Endodermal cell (in vitro differentiated cells): ENCODE data around the genes MEPCE, NYAP1 and POP7.

GRCh38 chr7:100214368-100214778 is 5.4 kb upstream of the PVRIG start:
- PRO-cap: unidirectional peak, minus-strand start at chr7:100214465

DNA sequence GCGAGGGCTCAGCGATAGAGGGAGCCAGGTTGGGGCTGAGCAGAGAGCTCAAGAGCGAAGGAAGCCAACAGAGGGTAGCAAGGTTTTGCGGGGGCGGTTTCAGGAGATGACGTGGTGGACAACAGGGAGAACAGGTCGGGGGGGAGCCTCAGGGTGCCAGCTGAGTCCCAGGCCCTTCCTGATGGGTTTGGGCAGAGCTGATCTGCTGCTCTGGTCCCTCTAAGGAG is 6.6 kb upstream of the PILRA start:
- PRO-cap: no peak

DNA sequence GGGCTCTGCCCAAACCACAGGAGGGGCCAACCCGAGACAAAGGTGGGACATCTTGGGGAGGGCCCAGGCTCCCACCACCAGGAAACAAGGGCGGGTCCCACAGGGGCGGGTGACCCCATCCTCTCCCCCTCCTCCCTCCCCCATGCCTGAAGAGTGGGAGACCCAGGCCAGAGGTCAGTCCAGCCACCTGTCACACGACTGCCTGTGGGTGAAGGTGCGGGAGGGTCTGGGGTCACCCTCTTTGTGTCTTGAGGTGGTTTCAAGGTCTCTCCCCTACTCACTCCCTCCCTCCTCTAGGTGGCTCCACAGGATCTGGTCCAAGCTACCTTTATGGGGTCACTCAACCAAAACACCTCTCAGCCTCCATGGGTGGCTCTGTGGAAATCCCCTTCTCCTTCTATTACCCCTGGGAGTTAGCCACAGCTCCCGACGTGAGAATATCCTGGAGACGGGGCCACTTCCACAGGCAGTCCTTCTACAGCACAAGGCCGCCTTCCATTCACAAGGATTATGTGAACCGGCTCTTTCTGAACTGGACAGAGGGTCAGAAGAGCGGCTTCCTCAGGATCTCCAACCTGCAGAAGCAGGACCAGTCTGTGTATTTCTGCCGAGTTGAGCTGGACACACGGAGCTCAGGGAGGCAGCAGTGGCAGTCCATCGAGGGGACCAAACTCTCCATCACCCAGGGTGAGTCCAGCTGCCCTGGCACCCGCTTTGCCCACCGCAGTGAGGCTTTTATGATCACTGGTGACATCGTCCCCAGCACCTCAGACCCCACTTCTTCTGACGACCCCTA is 658 bp downstream of the PILRA start:
- PRO-cap: no peak

- PRO-cap: bidirectional peak, plus-strand start at chr7:100429447, minus-strand start at chr7:100429140; bidirectional peak, plus-strand start at chr7:100429764, minus-strand start at chr7:100429766
These were observed at the start of gene MEPCE for GRCh38 chr7:100429237-100429957. Gene MEPCE, plus strand, starts transcription at chr7:100429831.

DNA sequence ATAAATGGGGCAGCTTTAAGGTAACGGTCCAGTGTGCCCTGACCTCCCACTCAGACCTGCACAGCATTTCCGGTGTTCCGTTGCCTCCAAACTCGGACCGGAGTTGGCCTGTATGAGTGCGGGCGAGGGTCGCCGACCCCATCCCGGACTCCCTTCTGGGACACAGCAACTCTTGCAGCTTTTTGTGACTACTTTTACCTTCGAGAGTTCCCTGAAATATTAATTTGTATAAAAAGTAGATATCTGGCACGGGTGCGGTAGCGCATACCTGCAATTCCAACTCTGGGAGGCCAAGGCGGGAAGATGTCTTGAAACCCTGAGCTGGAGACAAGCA is 811 bp upstream of the PPP1R35 start:
- PRO-cap: no peak

- PRO-cap: no peak
These were observed 3.9 kb upstream of the SPACDR start for GRCh38 chr7:100467686-100468616.

- PRO-cap: unidirectional peak, plus-strand start at chr7:100483468; unidirectional peak, plus-strand start at chr7:100483634; unidirectional peak, minus-strand start at chr7:100483741; unidirectional peak, minus-strand start at chr7:100483823
These were observed at the start of gene NYAP1 for GRCh38 chr7:100483251-100484336. Gene NYAP1, plus strand, starts transcription at chr7:100483927.

DNA sequence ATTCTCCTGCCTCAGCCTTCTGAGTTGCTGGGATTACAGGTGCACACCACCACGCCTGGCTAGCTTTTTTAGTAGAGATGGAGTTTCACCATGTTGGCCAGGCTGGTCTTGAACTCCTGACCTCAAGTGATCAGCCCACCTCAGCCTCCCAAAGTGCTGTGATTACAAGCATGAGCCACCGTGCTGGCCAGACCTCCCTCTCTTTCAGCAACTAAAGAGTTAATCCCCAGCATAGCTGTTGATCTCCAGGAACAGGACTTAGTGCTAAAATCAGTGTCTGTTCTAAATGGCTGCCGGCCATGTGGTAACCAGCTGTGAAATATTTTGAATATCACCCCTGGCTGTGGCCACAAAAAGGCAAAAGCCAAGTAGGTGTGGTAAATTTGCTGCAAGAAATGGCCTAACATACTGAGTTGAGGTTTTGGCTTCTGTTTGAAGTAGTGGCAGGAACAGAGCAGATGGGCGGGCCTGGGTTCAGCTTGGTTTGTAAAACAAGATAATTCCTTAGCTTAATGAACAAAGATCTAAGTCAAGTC is 22.9 kb upstream of the AGFG2 start:
- PRO-cap: unidirectional peak, plus-strand start at position 267 of the sequence

GRCh38 chr7:100563304-100563832 is 10.3 kb downstream of the SAP25 start:
- PRO-cap: no peak

DNA sequence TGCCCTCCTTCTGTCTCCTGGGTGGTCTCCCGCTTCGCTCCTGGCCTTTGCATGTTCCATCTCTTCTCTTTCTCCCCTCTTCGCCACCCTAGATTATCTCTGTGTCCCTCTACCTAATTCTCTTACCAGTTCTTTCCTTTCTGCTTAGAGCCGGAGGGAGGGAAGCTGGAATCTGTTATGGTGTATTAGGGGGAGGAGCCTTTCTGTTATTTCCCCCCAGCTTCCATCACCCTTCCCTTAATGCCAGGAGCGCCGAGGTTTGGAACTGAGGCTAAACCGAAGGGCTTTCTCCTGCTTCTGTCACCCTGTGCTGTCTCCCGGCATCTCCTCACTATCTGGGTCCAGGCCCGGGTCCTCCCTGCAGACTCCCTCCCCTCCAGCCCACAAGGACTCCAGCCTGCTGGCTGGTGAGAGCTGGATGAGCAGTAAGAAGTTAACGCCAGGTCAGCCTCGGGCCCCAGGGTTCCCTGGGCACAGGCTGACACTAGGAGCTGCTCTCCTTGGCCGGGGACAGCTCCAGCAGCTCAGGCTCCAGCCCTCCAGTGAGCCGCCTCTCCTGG is 6.9 kb downstream of the SAP25 start:
- PRO-cap: no peak

GRCh38 chr7:100574309-100575606 is 1.1 kb upstream of the SAP25 start:
- PRO-cap: unidirectional peak, plus-strand start at chr7:100574491

DNA sequence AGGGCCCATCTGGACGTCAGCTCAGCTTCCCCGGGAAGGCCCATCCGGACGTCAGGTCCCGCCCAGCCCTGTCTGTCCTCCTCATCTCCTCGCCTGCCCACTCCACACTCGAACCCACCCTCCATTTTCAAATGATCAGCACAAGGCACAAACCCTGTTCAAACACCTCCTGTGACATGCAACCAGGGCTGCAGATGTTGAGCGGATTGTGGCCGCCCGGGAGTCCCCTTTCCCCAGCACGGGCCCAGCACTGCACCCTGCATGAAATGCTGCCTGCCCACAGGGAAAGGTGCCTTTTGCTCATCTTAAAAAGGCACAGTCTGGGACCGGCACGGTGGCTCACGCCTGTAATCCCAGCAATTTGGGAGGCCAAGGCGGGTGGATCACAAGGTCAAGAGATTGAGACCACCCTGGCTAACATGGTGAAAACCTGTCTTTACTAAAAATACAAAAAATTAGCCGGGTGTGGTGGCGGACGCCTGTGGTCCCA is 5.3 kb upstream of the SAP25 start:
- PRO-cap: no peak

GRCh38 chr7:100580946-100581829 is 4.7 kb downstream of the LRCH4 start:
- PRO-cap: no peak

GRCh38 chr7:100584174-100584551 is 1.8 kb downstream of the LRCH4 start:
- PRO-cap: no peak

- PRO-cap: no peak
These were observed 4.8 kb upstream of the MOSPD3 start for GRCh38 chr7:100607224-100608320.

DNA sequence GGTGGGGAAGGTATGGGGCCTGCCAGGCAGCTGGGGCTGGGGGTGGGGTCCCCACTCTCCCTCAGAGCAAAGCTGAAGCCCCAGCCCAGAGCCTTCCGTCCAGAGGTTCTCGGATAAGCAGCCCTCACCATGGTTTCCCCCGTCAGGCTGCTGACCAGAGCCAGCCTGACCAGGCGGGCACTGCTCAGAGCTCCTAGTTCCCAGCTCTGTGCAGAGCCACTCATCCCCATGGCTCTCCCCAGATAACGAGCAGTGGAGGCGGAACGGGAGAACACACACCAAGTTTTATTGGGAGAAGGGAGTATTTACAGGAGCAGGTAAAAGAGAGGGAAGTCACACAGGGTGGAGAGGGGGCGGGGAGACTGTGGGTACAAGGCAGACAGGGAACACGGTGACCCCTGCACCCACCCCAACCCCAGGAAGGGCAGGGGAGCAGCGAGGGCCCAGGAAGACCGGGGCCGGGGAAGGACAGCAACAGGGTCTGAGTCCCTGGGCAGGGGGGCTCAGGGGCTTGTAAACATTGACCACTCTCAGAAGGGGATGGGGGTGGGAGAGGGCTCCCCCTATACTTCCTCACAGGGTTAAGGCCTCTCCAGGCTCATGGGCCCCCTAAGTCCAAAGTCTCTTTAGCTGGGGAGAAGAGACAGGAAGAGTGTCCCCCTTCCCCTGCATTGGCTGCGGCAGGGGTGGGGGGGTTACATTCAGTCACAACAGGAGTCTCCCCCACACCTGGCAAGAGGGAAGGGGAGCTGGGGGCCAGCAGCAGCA is 5.9 kb downstream of the GNB2 start:
- PRO-cap: no peak

DNA sequence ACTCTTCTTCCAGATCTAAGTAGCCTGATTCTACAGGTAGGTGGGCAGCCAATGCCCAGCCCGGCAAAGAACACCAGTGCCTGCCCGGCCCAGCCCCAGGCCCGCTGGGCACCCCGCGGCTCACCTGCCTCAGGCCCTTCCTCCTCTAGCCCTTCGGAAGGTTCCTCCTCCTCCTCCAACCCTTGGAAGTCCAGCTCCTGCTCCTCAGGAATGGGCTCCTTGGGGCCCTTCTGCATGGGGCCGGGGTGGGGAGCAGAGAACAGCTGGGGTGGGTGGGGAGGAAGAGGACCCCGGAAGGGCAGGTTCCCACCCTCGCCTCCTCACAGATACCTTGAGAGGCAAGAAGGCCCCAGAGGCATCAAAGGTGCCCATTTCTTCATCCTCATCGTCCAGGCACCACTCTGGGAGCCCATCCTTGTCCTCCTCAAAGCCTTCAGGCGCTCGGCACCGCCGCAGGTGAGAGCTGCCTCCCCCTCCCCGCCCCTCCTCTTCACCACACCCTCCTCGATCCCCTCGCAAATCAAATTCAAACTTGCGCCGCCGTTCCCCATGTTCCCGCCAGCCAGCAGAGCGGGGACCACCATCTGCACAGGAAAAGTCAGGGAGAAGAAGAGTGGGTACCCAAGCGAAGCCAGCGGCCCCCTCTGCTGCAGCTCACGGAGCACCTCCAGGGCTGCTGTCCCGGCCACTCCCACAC is 8.1 kb downstream of the GIGYF1 start:
- PRO-cap: no peak

GRCh38 chr7:100705168-100705803 is 635 bp upstream of the POP7 start:
- PRO-cap: unidirectional peak, plus-strand start at chr7:100705465; unidirectional peak, plus-strand start at chr7:100705561; unidirectional peak, plus-strand start at chr7:100705595

- PRO-cap: bidirectional peak, plus-strand start at chr7:100706133, minus-strand start at chr7:100705919; bidirectional peak, plus-strand start at chr7:100706406, minus-strand start at chr7:100706310
These were observed at the start of gene POP7 for GRCh38 chr7:100705804-100706535. Gene POP7, plus strand, starts transcription at chr7:100706121.

DNA sequence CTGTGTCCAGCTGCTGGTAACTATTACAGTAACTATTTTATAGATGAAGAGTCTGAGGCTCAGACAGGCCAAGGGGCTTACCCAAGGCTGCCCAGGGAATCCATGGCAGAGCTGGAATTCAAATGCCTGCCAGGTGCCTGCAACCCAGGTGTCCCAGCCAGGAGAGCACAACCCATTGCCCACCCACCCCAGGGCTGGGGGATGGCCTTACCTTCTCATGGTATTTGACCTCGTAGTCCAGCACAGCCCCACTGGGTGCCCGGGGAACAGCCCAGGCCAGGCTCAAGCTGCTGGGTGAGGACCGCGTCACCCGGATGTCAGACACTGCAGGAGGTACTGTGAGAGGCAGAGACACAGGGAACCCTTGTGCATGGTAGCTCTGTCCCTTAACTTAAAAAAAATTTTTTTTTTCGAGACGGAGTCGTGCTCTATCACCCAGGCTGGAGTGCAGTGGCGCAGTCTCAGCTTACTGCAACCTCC is 9.0 kb downstream of the EPHB4 start:
- PRO-cap: no peak